Measurements from ENCODE around the gene MTRF1.

GRCh38 chr13:40095673-40096066 lies 440.2 kb downstream of the COG6 start:
- PRO-cap, 2 experiments: no peak in any of the 2 experiments
- RAMPAGE, long total RNA, 4 experiments: no peak in any of the 4 experiments

DNA sequence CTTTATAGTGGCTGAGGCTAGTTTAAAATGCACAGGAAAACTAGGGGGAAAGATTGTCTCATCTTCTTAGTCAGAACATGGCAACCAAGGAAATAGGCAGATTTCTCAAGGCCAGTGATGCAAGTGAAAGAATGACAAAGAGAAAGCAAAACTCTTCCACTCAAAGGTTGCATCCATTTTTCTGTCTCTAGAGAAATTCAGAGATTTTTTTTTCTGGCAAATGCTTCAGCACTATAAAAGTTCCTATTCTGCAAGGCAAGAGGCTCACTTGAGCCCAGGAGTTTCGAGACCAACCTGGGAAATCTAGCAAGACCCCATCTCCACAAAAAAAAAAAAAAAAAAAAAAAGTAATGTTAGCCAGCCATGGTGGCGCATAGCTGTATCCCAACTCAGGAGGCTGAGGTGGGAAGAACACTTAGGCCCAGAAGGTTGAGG lies 414.7 kb downstream of the FOXO1 start:
- PRO-cap, 2 experiments: no peak in any of the 2 experiments
- RAMPAGE, long total RNA, 4 experiments: no peak in any of the 4 experiments

DNA sequence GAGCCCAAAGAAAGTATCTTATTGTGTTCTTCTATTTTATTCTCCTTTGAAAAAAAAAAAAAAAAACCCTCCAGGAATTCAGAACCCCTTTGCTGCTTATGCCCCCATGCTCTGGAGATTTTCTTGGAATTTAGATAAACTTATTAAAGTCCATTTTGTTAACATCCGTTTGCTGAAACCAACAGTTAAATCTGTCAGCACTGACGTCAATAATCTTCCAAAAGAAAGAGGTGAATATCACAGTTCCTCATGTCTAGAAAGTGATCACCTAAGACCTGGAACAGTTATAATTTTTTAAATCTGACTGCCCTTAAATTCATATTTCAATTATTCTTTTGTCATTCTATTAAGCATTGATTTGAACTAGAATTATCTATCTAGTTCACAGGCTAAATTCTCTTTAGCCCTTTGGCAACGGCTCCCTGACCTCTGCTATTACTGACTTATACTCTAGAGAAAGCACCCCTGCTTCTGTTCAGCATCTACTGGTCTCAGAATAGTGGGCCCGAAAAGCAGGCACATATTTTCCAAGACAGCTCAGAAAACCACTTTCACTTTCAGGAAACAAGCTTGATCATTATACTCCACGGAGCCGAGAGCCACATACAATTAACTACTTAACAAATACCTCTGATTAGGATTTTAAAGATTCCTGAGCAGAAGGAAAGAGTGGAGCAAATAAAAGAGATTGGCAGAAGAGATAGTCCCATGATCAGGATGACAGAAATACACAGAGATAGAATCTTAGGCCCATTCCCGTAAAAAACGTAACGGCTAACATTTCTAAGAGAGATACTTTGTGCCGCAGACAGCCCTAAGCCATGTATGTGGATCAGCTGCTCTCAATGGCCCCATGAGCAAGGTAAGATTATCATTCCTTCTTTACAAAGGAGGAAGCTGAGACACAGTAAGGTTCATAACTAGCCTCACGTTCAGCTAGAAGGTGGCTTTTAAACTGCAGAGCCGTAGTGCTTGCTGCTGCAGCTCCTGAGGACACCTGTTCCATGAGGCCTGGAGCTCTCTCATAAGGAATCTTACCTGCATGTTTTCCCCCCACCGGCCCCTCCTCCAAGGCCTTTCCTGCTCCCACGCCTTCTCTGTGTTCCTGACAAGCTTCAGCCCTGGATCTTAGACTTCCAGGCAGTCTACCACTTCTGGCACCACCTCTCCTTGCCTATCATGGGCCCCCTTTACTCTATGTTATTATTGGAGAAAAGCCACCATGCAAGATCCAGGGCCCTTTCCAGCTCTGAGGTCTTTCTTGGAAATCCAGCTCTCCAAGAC lies 227.4 kb downstream of the FOXO1 start:
- PRO-cap, 2 experiments: no peak in any of the 2 experiments
- RAMPAGE, long total RNA, 4 experiments: no peak in any of the 4 experiments

GRCh38 chr13:40618786-40619299 lies 47.6 kb downstream of the FOXO1 start:
- PRO-cap, 2 experiments: no peak in any of the 2 experiments
- RAMPAGE, long total RNA, 4 experiments: no peak in any of the 4 experiments

DNA sequence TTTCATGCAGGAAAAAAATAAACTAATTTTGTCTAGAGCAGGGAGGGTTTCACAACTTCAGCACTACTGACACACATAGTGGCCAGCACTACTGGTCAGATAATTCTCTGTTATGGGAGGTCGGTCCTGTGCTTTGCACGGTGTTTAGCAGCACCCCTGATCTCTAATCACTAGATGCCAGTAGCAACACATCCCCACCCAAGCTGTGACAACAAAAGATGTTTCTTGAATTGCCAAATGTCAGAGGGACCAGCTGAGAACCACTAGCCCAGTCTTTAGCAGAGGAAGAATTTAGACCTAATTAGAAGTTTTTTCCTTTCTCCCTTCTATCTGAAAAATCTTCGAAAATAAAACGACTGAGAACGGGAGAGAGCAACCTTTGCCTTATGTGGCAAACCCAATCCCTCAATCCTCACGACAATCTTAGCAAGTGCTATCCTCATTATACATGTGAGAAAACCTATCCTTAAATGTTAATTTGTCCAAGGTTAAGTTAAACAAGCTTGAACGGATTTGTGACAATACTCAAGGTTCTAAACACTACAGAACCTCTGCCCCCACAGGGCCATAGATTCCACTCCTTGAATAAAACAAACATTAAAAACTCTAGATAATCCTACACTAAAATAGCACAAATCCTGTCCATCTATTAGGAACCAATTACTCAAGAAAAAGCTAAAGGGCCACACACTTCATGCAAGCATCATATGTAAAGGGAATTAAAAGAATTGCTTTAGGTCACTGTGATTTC lies 26.8 kb downstream of the FOXO1 start:
- PRO-cap, 2 experiments: no peak in any of the 2 experiments
- RAMPAGE, long total RNA, 4 experiments: no peak in any of the 4 experiments

DNA sequence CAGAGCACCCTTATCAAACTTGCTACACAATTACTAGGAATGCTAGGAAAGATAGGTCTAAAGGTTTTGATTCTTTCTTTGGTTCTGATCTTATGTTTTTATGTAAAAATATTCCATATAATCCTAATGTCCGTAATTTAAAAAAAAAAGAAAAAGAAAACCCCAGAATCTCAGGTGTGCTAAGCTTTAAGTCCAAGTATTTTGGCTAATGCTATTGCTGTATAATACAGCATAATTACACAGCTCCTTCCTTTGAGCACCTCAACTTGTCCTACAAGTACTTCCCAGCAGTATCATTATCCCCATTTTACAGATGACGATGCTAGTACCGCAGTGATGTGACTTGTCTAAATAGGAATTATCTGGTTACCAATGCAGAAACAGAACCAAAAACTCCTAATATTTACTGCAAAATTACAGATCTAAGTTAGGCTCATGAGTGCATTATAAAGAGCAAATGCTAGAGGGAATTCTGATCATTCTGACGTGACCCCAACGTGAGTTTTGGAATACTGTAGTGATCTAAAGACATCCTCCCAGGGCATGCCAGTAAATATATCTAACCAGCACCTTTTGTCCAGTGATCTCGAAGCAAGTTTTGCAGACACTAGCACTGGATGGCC lies 22.7 kb downstream of the FOXO1 start:
- PRO-cap, 2 experiments: no peak in any of the 2 experiments
- RAMPAGE, long total RNA, 4 experiments: no peak in any of the 4 experiments

DNA sequence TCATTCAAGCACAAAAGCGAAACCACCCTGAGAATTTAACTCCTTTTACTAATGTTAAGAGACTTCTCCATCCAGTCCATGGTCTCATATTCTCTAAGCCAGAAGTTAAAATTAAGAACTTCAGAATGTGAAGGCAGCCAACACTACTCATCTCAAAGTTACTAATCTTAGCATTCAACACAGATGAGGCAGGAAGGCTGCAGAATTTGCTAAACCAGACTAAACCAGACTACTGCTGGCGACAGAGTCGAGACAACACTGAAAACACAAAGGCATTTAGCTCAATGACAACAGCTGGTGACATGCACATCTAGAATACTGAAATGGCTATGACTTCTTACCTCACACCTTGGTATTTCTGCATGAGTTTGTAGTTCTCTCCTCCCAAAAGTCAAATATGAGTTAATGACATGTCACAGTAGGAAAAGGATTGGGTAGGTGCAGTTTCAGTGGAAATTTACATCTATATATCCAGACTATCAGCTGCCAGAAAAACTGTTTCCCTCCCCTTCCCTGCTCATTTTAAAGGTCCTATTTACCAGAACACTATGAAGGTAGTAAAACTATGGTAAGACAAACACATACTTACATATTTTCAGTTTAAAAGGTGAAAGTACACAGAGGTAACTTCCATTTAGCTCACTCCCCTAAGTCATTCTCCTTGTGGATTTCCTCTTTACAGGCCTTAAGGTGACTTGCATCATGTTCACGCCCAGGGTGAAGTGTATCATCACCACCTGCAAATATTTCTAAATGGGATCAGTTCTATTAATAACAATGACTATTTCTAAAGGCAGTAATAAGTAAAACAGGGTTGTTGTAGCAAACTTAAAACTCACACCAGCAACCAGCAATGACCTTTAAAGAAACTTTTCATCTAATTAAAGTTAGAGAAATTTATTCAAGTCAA lies 21.4 kb downstream of the FOXO1 start:
- PRO-cap, 2 experiments: no peak in any of the 2 experiments
- RAMPAGE, long total RNA, 4 experiments: no peak in any of the 4 experiments

DNA sequence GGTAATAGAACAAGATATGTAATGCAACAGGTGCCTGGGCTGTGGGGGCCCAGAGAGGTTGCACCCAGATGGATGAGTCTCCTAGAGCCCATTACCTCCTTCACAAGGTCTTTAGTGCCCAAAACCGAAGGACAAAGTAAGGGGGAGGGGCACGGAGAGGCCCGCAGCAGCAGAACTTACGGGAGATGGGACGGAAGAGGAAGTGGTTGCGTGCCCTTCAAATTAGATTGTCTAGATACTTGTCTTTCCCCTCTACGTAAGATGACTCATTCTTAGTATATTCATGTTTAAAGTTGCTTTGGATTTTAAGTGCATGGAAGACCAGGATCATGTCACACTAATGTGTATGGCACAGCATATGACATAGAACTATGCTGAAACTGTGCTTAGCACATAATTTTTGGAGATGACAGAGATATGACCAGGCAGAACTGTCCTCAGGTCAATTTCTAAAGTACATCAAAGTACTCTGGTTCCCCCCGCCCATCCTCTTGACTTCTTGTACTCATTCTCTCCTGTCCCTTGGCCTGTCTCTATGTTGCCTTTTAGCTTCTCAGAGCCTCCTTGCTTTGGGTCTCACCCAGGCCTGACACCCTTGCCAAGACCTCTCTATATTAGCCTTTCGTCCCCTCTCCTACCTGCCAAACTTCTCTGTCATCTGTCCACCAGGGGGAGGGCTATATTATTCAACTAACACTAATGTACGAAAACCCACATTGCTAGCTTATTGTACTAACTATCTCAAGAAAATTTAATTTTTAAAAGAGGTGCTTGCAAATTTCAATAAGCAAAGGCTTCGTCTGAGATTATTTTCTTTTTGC lies 5.9 kb upstream of the MRPS31 start:
- PRO-cap, 2 experiments: no peak in any of the 2 experiments
- RAMPAGE, long total RNA, 4 experiments: no peak in any of the 4 experiments

- PRO-cap, 2 experiments: no peak in any of the 2 experiments
- RAMPAGE, long total RNA, 4 experiments: no peak in any of the 4 experiments
These were observed 8.6 kb upstream of the SLC25A15 start for GRCh38 chr13:40780662-40781327.

DNA sequence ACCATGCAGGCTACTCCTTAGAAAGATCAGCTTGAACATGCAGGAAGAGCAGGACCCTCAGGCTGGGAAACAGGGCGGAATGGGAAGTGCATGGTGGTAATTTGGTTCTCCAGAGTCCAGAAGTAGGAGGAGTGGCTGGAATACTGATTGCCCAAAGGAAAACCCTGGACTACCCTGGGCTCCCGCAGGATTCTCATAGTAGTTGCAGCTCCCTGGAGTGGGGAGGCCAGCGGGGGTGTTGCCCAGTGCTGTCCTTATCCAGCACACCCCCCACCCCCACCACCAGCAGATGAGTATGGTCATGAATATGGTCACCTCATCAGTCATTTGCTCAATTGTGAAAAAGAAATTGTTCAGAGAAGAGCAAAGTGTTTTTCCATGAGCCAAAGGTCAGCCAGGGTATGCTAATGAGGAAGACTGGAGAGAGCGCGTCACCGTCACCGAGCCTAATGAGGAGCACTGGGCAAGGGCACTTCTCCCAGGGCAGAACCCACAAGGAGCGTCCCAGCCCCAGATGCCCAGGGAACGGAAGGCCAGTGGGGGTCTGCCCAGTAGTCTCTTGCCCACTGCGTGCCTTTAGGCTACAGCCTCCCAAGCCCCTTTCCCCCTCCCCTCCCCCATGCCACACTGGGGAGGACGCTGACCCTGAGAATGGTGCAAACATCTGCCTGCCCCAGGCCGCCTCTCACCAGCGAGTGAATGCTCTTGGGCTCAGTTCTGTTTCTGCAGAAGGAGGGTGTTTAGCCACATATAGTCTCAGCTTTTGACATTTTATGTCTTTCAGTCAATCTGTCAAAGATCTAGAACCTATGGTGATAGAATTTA lies 5.3 kb downstream of the SLC25A15 start:
- PRO-cap, 2 experiments: no peak in any of the 2 experiments
- RAMPAGE, long total RNA, 4 experiments: no peak in any of the 4 experiments

DNA sequence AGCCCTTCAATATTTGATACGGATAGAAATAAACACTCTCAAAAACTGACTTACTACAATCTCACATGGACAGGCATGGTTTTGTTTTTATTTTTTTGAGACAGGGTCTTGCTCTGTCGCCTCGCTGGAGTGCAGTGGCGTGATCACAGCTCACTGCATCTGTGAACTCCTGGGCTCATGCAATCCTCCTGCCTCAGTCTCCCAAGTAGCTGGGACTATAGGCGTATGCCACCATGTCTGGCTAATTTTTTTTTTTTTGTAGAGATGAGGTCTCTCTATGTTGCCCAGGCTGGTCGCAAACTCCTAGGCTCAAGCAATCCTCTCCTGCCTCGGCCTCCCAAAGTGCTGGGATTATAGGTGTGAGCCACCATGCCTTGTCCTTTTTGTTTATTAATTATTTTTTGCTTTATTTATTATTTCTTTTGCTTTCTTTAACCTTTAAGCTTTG lies 51.6 kb downstream of the ELF1 start:
- PRO-cap, 2 experiments: no peak in any of the 2 experiments
- RAMPAGE, long total RNA, 4 experiments: no peak in any of the 4 experiments

GRCh38 chr13:41053332-41054067 lies 7.8 kb upstream of the WBP4 start:
- PRO-cap, 2 experiments: no peak in any of the 2 experiments
- RAMPAGE, long total RNA, 4 experiments: no peak in any of the 4 experiments

DNA sequence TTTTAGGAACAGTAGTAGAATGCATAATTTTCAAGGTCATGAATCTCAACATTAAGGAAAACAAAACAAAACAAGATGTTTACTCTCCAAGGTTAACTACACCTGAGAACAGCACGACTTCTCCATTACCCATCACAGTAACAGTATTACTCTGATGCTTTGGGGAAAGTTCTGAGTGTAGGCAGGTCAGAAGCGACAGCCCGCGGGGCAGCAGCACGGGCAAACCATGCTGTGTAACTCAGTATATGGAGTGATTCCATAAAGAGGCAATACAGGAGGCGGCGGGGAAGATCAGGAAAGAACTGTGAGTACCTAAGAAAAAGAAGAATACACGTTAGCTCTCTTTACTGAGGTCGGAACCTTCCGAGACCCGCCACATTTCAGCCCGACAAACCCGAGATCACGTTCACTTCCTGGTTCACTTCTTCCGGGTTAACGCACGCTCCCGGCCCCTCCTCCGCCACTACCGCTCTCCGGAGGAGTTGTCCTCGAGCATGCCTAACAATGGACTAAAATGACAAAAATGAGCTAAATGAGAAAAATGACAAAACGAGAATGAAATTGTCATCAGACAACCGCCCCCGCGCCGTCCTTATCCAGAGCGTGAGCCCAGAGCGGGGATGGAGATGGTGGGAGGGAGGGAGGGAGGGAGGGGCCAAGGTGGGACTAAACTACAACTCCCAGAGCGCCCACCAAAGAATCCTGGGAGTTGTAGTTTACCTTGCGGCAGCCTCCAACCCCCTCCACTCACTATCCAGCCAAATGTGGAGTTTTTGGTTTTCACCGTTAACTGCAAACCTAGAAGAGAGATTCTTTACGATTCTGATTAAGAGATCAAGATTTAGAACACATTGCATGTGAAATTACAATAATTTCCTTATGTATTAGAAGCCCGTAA lies at the start of gene MTRF1:
TSS of gene MTRF1 (minus strand) at position 404 of the 898 bp plus-strand sequence.
- PRO-cap, 2 experiments: peak in 2 of 2 experiments; most common minus-strand start position 404 of the sequence (in 2)
- RAMPAGE, long total RNA, 4 experiments: start-site peak on the minus strand in 1 of 4 experiments, centred at position 398 of the sequence, 33 reads per replicate

DNA sequence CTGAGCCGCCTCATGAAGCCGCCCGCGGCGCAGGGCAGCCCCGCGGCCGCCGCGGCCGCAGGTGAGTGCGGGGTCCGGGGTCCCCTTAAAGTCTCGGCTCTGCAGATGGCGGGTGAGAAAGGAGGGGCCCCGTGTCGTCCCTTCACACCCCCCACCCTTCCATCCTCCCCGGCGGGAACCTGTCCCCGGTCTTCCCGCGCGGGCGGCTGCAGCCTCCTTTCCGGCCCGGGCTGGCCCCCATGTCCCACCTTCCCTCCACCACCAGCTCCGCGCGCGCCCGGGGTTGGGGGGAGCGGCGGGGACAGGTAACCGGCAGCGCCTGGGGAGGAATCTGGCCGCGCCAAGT lies 319 bp downstream of the RGCC start:
- PRO-cap, 2 experiments: no peak in any of the 2 experiments
- RAMPAGE, long total RNA, 4 experiments: no peak in any of the 4 experiments

- PRO-cap, 2 experiments: peak in 2 of 2 experiments; most common plus-strand start chr13:41465296 (in 1); most common minus-strand start chr13:41465259 (in 1)
- RAMPAGE, long total RNA, 4 experiments: no peak in any of the 4 experiments
These were observed 7.7 kb downstream of the RGCC start for GRCh38 chr13:41464990-41465527.

GRCh38 chr13:41488167-41488567 lies 30.8 kb downstream of the RGCC start:
- PRO-cap, 2 experiments: no peak in any of the 2 experiments
- RAMPAGE, long total RNA, 4 experiments: no peak in any of the 4 experiments

DNA sequence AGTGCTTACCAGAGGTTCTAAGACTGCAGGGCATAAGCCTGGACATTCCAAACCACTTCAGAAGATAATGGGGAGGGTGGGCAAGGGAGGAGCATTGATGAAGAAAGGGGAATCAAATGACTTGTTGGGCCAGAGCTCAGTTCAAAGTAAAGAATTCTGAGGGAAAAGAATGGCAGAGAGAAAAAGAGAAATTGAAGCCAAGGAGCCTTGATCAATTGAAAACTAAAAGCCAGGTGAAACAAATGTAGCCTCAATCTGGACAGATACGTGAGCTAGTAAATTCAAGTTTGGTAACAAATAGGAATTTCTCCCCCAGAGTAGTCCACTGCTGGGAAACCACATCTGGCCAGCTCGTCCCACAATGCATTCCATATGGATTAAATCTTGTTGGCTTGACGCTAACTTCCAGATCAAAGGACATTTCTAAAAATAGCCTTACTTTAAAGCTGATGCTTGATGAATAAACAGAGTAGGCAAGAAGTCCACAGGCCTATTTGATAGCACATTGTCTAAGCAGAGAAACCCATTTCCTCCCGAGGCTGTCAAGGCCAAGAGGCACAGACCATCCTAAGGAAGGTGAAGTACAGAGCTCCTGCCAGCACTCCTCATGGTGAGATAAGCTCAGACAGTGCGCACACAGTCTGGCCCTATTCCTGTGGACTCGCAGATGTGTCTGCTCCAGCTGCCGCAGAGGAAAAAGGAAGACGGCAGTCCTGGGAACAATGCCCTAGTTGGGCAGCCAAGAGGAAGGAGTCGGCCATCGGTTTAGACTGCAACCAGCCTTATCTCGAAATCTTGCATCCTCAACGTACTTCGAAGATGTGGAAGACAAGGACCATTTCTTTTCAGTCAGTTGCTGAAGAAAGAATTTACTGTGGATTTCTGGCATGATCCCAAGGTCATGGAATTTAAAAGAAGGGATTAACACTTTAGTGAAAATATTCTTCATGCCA lies 156.6 kb downstream of the RGCC start:
- PRO-cap, 2 experiments: no peak in any of the 2 experiments
- RAMPAGE, long total RNA, 4 experiments: no peak in any of the 4 experiments

GRCh38 chr13:41883430-41884477 lies 77.2 kb downstream of the VWA8 start:
- PRO-cap, 2 experiments: no peak in any of the 2 experiments
- RAMPAGE, long total RNA, 4 experiments: no peak in any of the 4 experiments

DNA sequence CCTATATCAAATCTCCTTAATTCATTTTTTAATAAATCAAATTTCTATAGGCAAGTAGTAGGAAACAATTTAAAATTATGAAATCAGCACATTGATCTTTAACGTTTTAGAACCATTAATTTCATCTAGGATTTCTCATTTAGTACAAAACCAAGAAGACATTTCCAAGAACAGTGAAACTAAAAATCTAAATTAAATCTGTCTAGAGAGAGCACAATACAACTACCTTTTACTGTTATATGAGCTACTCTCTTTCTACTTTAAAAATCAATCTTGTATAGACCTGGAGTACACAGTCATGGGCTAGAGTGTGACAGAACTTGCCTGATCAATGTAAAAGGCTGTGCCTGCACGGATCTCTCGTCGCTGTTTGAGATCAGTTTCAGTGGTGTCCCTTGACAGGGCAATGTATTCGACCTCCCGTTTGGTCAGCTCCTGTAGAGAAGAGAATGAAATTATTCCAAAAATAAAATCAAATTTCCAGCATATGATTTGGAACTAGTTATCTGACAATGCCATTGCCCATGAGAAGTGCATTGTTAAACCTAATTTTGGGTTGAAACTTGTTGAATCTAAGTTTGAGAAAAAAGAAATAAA lies 53.5 kb downstream of the VWA8 start:
- PRO-cap, 2 experiments: no peak in any of the 2 experiments
- RAMPAGE, long total RNA, 4 experiments: no peak in any of the 4 experiments

DNA sequence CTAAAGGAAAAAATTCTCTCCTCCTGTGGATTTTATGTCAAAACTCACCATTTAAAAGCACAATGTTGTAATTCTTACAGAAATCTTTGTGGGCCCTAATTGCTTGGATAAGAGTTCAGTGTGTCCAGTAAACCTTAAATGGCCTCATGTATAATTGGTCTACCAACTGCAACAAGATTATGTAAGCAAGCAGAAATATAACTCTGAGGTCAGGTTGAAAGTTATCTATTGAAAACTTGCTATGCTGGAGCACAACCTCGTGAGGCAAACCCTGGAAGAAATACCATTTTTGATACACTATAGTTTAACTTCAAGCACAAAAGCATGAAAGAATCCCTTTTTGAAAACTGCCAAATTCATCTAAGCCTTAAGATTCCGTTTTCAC lies 21.9 kb downstream of the VWA8 start:
- PRO-cap, 2 experiments: no peak in any of the 2 experiments
- RAMPAGE, long total RNA, 4 experiments: no peak in any of the 4 experiments

Measured in upper lobe of left lung (tissue), 5 donors.